NALM6 (cell line): ENCODE data around the genes GSG1 and MGP.

DNA sequence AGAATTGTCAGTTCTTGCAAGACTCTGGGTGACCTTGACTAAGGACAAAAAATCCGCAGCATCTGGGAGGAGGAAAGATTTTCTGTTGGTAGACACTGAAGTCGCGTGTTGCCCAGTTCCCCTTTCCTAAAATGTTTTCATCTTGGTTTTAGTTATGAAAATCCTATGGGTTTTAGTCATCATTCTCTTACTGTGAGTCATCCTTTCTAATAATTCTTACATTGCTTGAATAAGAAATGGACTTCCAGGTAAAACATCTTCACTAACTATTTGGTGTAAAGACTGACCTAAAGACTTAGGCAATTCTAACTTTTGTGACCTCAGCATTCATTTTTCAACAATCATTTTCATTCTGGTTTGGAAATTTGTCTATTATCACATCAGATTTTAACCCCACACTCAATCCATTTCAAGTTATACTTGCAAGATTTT lies 9.0 kb downstream of the GSG1 start:
- PRO-cap: no peak

GRCh38 chr12:13103413-13104063 lies at the start of gene GSG1:
TSS of gene GSG1 (minus strand) at chr12:13103667.
- PRO-cap: no peak

- PRO-cap: no peak
These were observed 10.9 kb upstream of the GSG1 start for GRCh38 chr12:13114253-13114967.

GRCh38 chr12:13146439-13147065 lies 43.1 kb upstream of the GSG1 start:
- PRO-cap: no peak

- PRO-cap: no peak
These were observed 3.7 kb downstream of the EMP1 start for GRCh38 chr12:13199984-13200917.

- PRO-cap: bidirectional peak, plus-strand start at chr12:14258129, minus-strand start at chr12:14257666
These were observed 107.8 kb upstream of the ATF7IP start for GRCh38 chr12:14257392-14258362.

- PRO-cap: no peak
These were observed 63.8 kb downstream of the GUCY2C start for GRCh38 chr12:14632387-14633153.

DNA sequence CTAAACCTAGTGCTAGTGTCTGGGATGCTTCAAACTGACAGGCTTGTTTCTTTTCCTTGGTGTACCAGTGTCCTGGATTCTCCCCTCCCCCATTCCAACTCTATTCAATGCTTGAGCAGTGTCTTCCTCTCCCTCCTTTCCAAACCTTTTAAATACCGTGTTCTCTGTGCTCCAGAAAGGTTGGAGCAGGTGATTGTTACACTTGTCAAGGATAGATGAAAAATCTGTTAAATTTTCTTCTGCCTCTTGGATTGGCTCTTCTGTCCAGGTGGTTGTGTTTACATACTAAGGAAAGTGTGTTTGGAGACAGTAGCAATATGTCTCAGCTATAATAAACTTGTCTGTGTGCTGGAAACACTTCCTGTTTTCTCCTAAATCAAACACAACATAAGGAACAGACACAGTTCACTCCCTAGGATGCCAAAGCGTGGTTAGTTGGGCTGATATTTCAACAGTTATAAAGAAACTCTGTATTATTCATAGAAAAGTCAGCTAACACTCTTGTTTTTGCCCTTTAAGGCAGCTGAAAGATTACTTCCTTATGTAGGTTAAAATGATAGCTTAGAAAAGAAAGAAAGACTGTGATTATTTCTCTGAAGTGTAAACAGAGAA lies 14.5 kb upstream of the GUCY2C start:
- PRO-cap: bidirectional peak, plus-strand start at position 419 of the sequence, minus-strand start at position 287 of the sequence

- PRO-cap: no peak
These were observed 14.7 kb downstream of the H4C16 start for GRCh38 chr12:14756188-14756612.

- PRO-cap: no peak
These were observed 9.6 kb downstream of the H2AJ start for GRCh38 chr12:14783776-14784241.

GRCh38 chr12:14882528-14883219 lies 3.0 kb downstream of the MGP start:
- PRO-cap: no peak

- PRO-cap: no peak
These were observed at the start of gene MGP for GRCh38 chr12:14885458-14886336. TSS of gene MGP (minus strand) at chr12:14885854.

GRCh38 chr12:14948762-14949144 lies 10.4 kb upstream of the ERP27 start:
- PRO-cap: no peak

GRCh38 chr12:14959451-14959803 lies 2.0 kb downstream of the ARHGDIB start:
- PRO-cap: unidirectional peak, plus-strand start at chr12:14959655

DNA sequence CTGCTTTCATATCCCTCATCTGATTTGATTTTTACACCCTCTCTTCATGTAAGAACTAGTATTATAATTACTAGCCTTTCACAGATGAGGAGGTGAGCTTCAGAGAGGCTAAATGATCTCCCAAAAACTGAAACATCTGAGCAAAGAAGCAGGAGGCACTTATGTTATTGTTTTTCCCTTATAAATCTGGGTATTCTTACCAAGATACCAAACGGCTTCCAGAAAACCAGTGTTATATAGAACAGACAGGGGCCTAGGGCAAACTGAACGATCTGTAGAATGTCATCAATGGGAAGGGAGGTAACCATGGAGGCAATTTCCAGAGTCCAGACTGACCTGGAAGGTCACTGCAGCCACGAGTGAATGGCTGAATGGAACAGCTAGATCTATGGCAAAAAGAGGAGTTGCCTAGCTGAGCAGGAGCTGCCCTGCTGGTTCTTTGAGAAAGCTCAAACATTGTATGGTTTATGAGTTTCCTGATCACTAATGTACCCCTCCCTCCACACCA lies 844 bp upstream of the RERG start:
- PRO-cap: no peak

GRCh38 chr12:15547668-15548035 lies 225.3 kb downstream of the PTPRO start:
- PRO-cap: no peak

DNA sequence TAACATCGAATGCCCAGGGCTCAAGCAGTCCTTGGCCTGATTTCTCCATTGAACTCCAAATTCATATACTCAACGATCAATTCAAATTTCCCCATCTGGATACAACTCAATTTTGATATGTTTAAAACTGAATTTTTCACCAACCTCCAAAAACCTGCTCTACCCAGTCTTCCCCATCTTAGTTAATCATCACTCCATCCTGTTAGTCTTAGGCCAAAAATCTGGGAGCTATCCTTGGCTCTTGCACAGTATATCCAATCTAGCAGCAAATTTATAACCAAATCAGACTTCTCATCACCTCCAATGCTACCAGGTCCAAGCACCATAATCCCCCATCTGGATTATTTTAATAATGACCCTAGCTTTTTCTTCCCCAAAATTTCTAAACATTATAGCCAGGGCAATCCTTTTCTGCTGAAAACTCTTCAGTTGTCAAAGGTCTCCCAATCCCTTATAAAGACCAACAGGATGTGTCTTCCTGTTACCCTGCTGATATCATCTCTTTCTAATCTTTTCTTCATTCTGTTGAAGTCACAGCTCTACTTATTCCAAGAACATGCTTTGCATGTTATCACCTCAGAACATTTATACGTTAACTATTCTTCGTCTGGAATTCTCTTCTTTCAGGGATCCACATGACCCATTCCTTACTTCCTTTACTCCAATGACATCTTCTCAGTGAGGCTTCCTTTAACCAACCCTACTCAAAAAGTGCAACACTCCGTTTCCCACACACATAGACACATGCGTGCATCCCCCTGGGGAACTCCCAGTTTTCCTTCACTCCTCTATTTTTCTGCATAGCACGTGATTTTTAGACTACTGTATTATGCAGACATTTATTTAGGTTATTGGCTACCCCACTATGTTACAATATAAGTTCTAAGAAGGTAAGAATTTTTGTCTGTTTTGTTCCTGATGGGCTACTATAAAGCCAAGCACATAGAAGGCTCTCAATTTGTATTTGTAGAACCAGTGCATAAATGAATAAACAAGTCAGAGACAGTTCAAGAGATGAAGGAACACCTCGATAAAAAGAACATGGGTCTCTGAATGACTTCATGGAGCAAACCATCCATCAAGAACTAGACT lies 132.2 kb downstream of the EPS8 start:
- PRO-cap: no peak

- PRO-cap: no peak
These were observed 592 bp downstream of the EPS8 start for GRCh38 chr12:15788667-15788925.

GRCh38 chr12:15879412-15879788 lies 2.8 kb upstream of the STRAP start:
- PRO-cap: no peak

GRCh38 chr12:16346795-16347267 lies 614 bp upstream of the MGST1 start:
- PRO-cap: no peak